ENCODE measurements around a stretch of chr2.

DNA sequence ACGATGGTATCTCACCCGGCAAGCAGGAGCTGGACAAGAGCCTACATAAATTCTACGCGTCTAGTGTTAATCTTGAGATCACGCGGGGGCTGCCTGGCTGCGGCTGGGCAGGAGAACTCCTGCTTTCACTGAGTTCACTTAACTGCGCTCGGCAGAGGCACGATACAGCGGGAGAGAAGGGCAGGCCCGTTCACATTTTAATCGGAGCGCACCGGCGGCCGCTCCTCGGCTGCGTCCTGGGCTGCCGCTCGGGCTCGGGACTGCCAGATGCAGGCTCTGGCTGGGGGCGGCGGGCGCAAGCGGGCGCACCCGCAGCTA is 1.7 kb upstream of the POU3F3 start:
- PRO-cap = no peak
- RRBS = no CpG with 5 or more reads among the region's 28 CpGs

DNA sequence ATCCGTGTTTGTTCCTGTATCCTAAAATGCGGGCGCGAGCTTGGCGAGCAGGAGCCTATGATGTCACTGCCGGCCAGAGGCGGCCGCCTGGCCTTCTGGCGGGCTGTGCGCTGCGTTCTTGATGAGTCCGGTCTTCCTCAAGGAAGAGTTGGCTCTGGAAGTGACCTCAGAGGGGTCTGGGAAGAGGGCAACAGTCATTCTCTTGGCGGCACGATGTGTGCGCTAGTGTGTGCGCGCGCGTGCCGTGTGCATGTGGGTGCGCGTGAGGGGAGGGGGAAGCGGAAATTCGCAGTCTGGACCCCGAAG is 8.2 kb downstream of the POU3F3 start:
- PRO-cap = no peak
- RRBS = 66% methylated on average over 7 of the region's 25 CpGs

DNA sequence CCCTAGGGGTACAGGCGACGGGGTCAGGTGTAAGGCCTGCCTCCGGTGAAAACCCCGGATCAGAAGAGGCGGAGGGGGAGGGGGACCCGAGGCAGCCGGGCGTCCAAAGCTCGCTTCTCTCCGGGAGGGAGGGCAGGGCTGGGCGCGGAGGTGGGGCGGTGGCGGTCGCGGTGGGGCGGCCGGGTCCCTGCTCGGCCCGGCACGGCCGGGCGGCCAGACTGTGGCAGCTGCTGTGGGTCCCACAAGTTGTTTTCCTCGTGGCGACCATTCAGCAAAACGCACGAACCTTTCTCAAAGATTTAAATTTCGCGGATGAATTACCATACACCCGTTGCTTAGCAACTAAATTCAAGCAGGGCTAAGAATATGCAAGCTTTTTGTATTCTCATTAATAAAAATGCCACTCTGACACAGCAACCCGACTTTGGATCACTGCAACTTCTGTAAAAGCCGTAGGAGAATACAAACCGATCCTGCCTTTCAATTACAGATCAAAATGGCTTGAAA is 8.6 kb downstream of the POU3F3 start:
- PRO-cap = no peak
- RRBS = 73% methylated on average over 9 of the region's 33 CpGs

GRCh38 chr2:105093488-105093870 is 55.6 kb downstream of the MRPS9 start:
- PRO-cap = no peak
- RRBS = no CpG with 5 or more reads among the region's 2 CpGs

GRCh38 chr2:105144261-105144782 is 97.2 kb upstream of the GPR45 start:
- PRO-cap = no peak
- RRBS = 64% methylated on average over 16 of the region's 45 CpGs

GRCh38 chr2:105180516-105181027 is 61.0 kb upstream of the GPR45 start:
- PRO-cap = no peak
- RRBS = 88% methylated on average over 2 of the region's 11 CpGs

- PRO-cap = no peak
- RRBS = no CpG with 5 or more reads among the region's 5 CpGs
Observed at GRCh38 chr2:105366822-105367407, 29.6 kb downstream of the C2orf49 start.

DNA sequence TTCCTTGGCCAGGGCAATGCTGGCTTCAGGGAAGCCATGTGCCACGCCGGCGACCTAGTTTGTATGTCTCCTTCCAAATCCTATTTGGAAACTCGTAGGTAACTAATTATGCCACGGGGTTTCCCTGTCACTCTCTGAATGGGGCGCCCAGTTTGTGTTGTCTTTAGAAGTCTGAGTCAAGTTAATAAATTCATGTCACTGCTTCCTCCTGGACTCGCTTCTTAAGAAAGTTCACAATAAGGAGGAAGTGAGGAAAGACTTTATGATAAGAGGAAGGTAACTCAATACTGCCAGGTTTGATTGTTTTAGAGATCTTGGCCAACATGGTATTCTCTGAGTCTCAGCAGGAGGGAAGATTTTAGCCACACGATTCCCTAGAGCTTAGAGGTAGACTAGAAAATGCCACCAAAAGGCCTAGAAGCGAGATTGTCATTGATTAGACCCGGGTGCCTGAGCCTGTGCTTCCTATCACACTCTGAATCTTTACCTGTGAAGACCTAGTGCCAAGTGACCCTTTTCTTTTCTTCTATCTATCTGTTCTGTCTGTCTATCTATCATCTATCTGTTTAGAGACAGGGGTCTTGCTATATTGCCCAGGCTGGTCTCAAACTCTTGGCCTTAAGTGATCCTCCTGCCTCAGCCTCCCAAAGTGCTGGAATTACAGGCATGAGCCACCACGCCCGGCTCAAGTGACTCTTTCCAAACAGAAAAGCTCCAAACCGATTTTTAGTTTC is 18.8 kb downstream of the FHL2 start:
- PRO-cap = unidirectional peak, minus-strand start at position 58 of the sequence; unidirectional peak, minus-strand start at position 481 of the sequence
- RRBS = no CpG with 5 or more reads among the region's 13 CpGs

DNA sequence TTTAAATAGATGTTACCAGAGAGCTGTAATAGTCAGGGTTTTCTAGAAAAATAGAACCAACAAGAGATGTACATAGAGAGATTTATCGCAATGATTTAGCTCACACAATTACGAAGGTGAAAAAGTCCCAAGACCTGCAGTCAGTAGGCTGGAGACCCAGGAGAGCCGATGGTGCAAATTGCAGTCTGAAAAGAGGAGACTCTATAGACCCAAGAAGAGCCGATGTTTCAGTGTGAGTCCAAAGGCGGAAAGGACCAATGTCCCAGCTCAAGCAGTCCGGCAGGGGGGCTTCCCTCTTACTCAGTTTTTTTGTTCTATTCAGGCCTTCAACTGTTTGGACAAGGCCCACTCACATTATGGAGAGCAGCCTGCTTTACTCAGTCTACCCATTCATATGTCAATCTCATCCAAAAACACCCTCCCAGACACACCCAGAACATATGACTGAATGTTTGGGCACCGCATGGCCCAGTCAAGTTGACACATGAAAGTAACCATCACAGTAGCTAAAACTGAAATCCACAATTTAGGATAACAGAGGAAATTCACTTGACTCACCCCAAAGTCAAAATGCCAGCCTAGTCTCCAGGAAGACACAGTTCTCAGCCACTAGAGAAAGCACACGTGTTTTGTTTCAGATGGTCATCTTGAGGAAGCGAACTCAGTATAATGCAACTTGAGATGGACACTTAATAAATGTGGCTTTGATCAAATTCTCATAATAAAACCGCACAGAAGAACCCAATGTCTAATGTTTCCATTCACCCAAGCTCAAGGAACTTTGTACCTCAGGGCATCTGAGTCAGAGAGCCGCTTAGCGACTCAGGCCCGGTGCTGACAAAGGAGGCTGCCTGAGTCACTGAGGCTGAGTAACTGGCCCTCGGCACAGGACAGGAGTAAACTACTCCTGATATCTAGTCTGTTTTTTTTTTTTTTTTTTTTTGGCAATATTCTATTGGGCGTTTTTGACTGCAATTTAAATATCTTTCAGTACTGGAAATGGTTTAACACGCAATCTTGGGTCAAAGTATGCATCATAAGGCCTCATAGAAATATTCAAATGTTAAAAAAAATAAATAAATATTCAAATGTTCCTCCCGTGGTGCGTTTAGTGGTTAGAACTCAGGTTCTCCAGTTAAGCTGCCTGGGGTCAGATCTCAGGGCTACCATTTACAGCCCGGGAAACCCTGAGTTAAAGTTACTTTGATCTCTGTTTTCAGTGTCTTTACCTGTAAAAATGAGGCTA is 2.3 kb downstream of the FHL2 start:
- PRO-cap = bidirectional peak, plus-strand start at position 868 of the sequence, minus-strand start at position 780 of the sequence; bidirectional peak, plus-strand start at position 1,087 of the sequence, minus-strand start at position 871 of the sequence
- RRBS = no CpG with 5 or more reads among the region's 19 CpGs

DNA sequence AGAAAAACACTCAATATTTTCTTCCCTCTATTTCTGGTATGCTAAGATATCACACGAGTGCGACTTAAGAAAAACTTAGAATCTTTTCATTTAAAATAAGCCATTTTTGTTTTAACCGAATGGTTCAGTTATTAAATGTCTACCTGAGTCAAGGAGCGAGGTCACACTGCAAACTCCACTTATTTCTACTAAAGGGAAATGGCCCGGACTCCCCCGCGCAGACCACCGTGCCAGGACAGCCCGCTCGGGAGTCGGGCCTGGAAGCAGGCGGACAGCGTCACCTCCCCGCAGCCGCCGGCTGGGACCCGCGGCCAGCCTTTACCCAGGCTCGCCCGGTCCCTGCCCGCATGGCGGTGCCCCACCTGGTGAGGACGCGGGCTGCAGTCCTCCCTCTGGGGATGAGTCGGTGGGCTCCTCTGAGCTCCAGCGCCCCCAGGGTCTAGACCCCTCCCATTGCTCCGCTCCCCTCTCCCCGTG is 595 bp downstream of the FHL2 start:
- PRO-cap = bidirectional peak, plus-strand start at position 238 of the sequence, minus-strand start at position 259 of the sequence; bidirectional peak, plus-strand start at position 348 of the sequence, minus-strand start at position 320 of the sequence
- RRBS = 0% methylated on average over 13 of the region's 28 CpGs

DNA sequence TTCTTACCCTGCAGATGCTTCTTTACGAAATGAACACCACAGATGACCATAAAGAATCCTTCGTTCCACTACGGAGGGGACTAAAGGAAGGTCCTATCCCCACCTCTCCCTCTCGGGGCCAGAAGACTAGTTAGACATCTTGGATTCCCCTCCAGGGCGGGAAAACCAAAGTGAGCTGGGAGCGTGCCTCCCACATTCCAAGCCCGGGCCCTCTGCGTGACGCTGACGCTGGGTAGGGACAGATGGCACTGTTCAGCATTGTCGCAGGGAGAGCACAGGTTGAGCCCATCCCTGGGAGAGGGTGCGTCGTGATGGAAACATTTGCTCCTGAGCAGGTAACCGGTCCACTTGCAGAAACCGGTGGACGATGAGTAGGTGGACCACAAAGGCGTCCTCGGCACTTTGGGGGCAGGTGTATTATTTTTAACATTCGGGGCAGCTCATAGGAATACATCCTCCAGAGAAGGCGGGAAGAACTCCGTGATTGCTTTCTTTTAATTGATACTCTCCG is 700 bp upstream of the FHL2 start:
- PRO-cap = no peak
- RRBS = no CpG with 5 or more reads among the region's 22 CpGs

DNA sequence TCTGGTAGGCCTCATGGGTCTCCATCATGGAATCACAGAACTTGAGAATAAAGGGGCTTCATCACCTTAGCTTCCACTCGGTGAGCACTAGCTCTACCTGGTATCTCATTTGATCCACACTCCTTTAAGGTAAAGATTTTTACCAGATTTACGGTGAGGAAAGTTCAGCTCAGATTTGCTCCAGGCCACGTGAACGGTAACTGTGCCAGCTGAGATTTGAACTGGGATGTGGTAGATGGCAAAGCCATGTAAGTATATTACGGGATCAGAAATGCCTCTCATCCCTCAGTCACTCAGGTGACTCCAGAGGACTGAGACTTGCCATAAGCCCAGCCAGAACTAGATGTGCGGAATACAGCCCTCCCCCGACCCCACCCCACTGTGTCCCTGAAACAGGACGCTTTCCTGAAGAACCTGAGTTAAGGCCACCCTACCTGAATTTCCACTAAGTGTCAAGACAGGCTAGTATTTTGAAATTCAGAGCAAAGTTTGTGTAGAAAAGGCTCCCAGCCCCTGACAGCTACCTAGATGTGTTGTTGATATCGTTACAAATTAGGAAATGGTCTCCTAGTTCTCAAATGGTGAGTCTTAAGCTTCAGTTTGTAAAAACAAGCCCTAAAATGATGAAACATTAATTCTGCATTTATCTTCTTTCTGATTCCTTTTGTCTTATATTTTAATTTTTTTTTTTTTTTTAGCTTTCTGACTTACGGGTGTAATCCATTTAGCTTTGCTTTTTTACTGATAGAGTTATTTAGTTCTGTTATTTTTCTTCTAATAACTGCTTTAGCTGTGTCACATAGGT is 1.4 kb upstream of the FHL2 start:
- PRO-cap = no peak
- RRBS = no CpG with 5 or more reads among the region's 10 CpGs

- PRO-cap = no peak
- RRBS = no CpG with 5 or more reads among the region's 9 CpGs
Observed at GRCh38 chr2:105486908-105487516, 88.2 kb upstream of the FHL2 start.

- PRO-cap = no peak
- RRBS = no CpG with 5 or more reads among the region's 3 CpGs
Observed at GRCh38 chr2:105582858-105583619, 161.7 kb upstream of the NCK2 start.

- PRO-cap = no peak
- RRBS = no CpG with 5 or more reads among the region's 9 CpGs
Observed at GRCh38 chr2:105771844-105772206, 27.1 kb downstream of the NCK2 start.

DNA sequence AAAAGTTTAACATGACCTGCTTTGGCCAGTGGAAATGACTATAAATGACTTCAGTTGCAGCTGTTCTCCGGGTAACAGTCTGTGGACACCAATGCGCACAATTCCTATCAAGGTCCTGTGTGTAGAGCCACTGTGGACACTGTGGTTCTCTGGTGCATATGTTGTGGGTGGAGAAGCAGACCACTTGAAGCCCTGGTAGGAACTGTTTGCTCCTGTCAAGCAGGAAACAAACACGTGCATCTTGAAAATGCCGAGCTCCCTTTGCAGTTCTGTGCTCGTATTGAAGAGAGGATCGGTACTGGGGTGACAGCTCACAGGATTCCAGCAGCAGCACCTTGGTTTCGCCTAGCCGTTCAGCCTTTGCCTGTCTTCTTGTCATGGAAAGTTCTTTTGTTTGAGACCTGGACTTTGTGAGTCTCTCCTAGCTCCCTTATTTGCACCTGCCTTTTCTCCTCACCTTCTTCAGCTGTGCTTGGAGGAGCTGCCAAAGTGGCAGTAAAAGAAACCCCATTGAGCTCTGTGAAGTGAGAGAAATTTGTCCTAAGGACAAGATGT is 32.9 kb downstream of the NCK2 start:
- PRO-cap = no peak
- RRBS = no CpG with 5 or more reads among the region's 8 CpGs

DNA sequence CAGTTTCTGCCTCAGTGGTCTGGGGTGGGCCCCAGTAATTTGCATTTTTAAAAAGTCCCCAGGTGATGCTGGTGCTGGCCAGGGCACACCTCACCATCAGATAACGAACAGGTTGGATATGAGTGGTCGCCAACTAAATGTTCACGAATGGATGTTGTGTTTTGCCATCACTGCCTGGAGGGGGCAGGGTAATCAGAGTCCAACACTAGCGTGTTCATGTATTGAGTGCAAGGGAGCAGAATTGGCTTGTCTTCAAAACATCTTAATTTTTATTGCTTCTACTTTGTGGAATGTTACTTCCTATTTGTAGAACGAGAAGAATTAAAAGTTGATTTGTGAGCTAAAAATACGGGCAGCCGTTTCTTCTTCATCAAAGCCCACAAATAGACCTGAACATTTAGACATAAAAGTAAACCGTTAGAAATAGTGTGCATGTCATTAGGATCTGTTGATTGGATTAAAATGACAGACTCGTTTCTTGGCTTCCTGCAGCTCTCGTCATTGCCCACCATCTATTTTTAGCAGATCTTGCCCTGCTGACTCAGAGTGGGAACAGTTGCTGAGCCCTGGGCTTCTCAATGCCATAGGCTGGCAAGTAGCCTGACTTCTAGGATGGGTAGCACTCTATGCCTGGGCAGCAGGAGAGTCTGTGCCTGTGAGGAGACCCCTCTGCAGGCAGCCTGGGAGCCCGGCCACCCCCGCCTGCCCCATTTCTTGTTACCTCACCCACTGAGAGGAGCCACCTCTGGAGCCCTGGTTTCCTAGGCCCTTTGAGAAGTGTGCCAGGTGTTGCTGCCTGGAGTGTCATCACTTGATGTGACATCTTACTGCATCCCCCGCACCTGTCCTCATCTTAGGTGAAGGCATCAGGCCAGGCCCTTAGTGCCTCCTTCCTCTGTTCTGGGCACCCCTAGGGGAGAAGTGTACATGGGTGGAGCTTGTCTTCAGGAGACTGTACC is 45.4 kb downstream of the NCK2 start:
- PRO-cap = no peak
- RRBS = no CpG with 5 or more reads among the region's 13 CpGs

GRCh38 chr2:105800852-105801702 is 56.4 kb downstream of the NCK2 start:
- PRO-cap = no peak
- RRBS = no CpG with 5 or more reads among the region's 15 CpGs

- PRO-cap = no peak
- RRBS = no CpG with 5 or more reads among the region's 8 CpGs
Observed at GRCh38 chr2:105843894-105844556, 99.3 kb downstream of the NCK2 start.

DNA sequence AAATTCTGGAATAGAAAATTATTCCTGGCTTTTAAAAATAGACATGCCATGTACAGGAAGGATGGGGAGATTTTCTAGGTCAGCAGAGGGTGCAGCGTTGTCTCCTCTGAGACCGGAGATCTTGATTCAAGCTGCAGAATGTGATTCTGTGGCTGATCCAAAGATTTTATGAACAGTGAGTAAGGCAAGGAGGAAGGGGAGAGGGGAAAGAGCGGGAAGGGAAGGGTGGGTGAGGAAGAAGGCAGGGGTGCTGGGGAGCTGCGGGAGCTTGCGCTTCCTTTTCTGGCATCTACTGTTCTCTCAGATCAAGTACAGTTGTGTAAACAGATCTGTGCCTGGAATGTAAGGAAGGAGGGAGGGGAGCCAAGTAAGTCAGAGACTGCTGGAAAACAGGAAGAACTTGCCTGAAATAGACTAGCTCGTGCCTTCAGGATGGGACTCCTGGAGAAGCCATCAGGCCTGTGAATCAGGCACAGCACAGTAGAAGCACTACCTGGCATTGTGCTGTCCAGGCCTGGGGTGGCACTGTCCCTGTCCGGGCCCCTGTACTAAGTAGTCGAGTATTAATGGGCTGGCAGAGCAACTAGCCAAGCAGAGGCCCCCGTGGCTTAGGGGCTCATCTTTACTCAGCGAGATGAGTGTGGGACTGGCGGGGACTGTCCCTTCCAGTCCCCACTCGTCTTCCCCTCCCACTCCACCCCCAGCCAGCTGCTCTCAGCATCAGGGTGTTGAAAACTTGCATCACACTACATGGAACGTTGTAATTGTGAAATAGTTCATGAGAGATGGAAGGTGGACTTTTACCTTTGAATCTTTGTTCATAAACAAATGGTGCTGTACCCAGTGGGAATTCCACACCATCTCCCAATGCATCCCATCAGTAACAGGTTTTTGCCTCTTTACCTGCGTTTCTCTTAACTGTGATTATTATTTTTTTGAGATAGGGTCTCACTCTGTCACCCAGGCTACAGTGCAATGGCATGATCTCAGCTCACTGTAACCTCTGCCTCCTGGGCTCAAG is 34.8 kb upstream of the ECRG4 start:
- PRO-cap = no peak
- RRBS = no CpG with 5 or more reads among the region's 14 CpGs